UCH-1 (cell line): Measurements from ENCODE around the gene BMPER.

- RRBS, result no CpG with 5 or more reads among the region's 10 CpGs
Measured at GRCh38 chr7:30470283-30470567, 8.4 kb downstream of the NOD1 start.

DNA sequence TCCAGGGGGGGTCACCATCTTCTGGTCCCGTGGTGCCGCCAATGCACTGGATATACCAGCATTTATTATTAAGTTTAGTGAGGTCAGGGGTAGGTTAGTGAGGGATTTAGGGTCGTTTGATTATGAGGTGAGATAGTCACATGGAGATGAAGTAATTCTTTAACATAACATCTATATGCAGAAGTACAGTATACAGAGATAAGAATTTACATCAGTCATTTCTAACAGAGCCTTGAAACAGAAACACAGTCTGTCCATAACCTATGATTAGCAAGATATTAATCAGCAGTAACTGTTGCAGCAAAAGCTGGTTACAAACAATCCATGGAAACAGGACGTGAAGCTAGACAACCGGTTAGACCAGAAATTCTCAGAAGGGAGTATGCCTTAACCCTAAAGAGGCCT lies 4.5 kb upstream of the GGCT start:
- RRBS, result no CpG with 5 or more reads among the region's 5 CpGs

GRCh38 chr7:30642031-30643216 lies 39.8 kb downstream of the CRHR2 start:
- RRBS, result no CpG with 5 or more reads among the region's 42 CpGs

DNA sequence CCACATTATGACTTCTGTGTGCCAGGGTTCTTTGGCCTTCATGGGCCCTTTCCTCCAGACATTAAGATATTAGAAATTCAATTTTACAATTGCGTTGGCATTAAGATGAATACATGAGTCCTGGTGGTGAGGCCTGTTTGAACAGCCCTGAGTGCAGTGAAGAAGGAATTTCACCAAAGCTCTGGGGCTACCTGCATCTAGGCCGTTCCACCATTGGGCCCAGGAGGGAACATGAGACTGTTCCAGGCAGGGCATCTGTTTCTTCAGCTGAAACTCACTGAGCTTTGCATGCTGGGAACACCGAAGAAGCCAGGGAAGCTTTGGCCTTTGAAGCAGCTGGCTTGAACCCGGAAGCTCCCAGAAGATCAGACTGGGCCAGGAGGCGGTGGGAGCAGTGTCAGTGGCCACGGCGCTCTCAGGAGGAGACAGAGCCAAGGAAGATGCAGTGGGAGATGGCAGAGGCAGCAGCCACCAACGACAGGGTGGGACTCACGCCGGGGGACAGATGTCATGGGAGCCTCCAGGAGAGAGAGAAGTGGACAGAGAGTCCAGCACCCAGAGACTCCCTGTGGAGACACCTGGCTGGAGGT lies 6.7 kb upstream of the AQP1 start:
- RRBS, result no CpG with 5 or more reads among the region's 10 CpGs

- RRBS, result no CpG with 5 or more reads among the region's 8 CpGs
Measured at GRCh38 chr7:30914185-30914512, 2.5 kb downstream of the AQP1 start.

DNA sequence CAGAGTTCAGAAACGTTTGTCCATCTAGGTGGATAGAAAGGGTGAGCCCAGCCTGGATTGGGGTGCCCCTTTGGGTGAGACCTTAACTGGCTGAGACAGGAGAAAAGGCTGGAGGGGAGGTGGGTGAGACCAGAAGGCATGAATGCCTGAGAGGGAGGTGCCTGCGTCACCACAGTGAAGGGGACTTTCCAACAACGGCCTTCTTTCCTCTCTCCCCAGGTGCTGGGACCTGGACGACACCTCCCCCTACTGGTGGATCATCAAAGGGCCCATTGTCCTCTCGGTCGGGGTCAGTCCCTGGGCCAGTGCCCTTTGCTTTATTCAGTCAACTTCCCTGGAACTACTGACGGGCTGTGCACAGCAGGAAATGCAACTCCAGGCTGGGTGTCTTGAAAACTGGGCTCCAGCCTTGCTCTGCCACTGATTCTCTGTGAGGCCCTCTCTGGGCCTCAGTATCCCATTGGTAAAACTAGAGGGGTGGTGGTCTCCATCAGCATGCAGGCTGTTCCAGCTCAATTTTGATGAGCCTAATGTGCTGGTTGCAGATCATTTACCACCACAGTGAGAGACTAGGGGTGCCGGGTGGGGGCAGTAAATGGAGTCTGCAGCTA lies 11.1 kb downstream of the GHRHR start:
- RRBS, result no CpG with 5 or more reads among the region's 8 CpGs

DNA sequence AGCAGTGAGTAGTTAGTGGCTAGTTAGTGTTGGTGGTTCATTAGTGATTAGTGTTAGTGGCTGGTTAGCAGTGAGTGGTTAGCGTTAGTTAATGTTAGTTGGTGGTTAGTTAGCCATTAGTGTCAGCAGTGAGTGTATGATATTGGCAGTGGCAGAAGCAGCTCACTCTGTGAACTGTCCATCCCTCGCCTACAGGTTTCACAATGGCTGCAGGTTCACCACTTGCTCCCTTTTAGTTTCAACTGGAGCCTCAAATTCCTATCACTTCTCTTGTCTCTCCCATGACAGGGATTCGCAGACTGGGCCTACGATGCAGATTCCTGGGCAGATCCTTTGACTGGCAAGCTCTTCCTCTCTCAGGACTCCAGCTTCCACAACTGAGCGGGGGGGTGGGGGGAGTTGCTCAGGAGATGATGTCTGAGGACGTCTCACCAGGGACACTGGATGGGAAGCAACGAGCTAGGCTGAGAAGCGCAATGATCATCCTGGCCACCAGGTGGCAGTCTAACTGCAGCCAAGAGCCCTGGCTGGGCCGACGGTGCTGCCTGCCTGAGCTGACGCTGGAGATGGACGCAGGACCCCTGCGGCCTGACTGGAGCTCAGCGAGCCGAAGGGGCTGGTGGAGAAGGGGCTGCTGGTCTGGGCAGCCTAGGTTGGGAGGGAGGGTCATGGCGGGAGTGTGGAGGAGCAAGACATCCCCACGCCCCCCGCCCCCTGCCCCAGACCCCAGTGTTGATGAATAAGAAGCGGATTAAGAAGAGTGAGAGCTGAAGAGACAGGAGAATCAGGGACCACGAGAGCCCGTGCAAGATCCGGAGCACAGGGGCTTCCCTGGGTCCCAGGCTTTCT lies 19.8 kb downstream of the GHRHR start:
- RRBS, result 7% methylated on average over 1 of the region's 22 CpGs

- RRBS, result no CpG with 5 or more reads among the region's 7 CpGs
Measured at GRCh38 chr7:31695026-31695354, 8.0 kb downstream of the PPP1R17 start.

DNA sequence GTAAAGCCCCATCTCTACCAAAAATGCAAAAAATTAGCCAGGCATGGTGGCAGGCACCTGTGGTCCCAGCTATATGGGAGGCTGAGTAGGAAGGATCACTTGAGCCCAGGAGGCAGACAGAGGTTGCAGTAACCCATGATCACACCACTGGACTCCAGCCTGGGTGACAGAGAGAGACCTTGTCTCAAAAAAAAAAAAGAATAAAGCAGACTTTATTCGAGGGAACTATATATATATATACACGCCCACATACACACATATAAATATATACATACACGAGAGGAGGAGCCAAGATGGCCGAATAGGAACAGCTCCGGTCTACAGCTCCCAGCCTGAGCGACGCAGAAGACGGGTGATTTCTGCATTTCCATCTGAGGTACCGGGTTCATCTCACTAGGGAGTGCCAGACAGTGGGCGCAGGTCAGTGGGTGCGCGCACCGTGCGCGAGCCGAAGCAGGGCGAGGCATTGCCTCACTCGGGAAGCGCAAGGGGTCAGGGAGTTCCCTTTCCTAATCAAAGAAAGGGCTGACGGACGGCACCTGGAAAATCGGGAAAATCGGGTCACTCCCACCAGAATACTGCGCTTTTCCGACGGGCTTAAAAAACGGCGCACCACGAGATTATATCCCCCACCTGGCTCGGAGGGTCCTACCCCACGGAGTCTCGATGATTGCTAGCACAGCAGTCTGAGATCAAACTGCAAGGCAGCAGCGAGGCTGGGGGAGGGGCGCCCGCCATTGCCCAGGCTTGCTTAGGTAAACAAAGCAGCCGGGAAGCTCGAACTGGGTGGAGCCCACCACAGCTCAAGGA lies 25.7 kb downstream of the LSM5 start:
- RRBS, result no CpG with 5 or more reads among the region's 37 CpGs

DNA sequence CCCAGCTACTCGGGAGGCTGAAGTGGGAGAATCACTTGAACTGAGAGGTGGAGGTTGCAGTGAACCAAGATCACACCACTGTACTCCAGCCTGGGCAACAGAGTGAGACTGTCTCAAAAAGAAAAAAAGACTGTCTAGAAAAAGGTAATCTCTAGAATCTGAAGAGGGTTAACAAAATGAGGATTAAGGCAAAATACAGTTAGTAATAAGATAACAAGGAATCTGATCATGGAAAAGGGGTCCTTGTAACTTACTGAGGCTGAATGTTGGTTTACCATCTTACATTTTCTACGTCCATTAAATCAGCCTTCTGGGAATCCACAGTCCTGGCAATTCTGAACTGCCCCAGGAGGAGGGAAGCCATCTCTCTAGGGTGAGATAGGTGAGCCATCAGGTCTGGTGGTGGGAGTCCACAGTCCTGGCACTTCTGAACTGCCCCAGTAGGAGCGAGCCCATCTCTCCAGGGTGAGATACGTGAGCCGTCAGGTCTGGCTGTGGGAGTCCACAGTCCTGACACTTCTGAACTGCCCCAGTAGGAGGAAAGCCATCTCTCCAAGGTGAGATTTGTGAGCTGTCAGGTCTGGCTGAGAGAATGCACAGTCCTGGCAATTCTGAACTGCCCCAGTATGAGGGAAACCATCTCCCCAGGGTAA lies 14.6 kb downstream of the AVL9 start:
- RRBS, result no CpG with 5 or more reads among the region's 5 CpGs

- RRBS, result no CpG with 5 or more reads among the region's 3 CpGs
Measured at GRCh38 chr7:32511098-32511574, 15.8 kb downstream of the AVL9 start.

- RRBS, result no CpG with 5 or more reads among the region's 9 CpGs
Measured at GRCh38 chr7:32524075-32524666, 28.9 kb downstream of the AVL9 start.

DNA sequence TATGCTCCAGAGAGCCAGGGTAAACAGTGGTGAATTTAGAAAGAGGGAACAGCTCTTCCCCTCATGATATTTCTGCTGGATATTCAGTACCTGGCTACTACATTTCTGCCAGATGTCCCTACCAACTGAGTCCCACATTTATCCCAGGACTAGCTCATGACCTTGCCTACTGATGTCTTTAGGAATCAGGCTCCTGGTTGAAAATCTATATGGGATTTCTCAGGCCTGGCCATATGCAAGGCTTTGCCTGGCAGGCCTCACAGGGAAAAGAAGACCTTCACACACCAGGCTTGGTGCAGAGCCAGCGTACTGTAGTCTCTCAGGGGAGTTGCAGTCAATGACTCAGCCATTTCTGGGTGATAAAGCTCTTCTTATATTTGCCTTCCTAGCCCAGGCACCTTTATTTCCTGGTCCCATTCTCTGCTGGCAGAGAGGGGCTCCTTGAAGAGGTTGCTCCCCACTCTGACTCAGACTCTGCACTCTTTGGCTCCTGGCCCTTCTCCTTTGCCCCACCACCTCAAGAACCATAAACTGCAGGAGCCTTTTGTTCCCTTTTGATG lies 173.8 kb downstream of the AVL9 start:
- RRBS, result no CpG with 5 or more reads among the region's 1 CpG

DNA sequence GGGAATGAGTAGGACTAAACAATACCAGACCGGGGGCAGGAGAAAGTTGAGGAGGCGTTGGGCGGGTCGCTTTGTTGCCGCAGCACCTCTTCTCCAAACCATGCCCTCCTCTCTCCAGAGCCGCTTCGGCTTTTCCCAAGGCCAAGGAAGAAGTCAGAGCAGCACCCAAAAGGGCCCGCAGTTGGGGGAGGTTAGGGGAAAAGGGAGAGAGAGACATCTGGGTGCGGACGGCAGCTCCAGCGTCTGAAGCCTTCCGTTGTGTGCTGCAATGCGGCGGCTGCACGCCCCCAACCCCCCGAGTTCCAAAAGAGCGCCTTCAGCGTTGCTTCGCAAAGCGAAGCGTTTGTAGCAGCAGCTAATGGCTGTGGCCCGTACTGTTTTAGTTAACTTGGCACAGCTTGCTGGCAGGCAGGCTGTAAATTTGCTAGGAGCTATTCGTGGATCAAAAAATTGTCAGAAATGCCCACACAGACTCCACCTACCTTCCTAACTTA lies 949 bp upstream of the KBTBD2 start:
- RRBS, result no CpG with 5 or more reads among the region's 23 CpGs

GRCh38 chr7:32992943-32993209 lies 35.6 kb downstream of the FKBP9 start:
- RRBS, result no CpG with 5 or more reads among the region's 2 CpGs

GRCh38 chr7:33351673-33352073 lies 222.3 kb downstream of the BBS9 start:
- RRBS, result no CpG with 5 or more reads among the region's 8 CpGs

GRCh38 chr7:33733743-33734375 lies 171.5 kb upstream of the BMPER start:
- RRBS, result no CpG with 5 or more reads among the region's 13 CpGs

DNA sequence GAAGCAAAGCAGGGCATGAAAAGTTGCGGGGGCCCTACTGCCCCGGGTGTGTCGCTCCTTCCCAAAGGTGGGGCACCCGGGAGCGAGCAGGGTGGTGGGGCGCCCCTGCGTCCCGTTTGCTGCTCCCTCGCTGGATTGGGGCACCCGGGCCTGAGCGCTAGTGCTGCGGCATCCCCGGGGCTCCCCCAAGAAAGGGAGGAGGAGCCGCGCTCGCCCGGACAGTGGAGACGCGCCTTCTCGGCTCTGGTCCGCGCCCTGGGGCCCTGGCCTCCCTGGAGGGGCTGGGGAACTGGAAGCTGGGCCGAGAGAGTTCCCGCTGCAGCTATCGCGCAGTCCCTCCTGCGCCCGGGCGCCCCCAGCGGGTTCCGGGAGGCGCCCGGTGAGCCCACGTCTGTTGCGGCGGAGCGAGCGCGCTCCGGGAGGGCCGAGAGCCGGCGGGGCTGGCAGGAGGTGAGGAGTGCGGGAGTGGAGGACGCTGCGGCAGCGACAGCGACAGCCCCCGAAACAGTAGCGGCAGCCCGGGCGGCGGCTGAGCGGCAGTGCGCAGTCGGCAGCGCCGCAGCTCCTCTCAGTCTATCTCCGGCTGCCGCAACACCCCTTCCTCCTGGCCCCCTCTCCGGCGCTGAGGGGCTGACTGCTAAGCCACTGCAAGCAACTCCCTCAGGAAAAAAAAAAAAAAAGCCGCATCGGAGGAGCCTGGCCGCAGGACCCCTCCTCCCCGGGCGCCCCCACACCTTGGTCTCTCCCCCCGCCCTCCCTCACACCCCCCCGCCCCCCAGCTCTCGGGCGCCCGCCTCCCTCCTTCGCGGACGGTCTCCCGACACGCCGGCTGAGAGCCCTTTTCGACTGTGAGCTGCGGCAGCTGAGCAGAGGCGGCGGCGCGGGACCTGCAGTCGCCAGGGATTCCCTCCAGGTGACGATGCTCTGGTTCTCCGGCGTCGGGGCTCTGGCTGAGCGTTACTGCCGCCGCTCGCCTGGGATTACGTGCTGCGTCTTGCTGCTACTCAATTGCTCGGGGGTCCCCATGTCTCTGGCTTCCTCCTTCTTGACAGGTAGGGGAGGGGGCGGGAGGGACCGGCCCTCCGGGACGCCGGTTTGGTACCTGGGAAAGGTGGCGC lies at the start of gene BMPER:
TSS of gene BMPER (plus strand) at position 845 of the 1,118 bp plus-strand sequence.
- RRBS, result 7% methylated on average over 44 of the region's 102 CpGs

DNA sequence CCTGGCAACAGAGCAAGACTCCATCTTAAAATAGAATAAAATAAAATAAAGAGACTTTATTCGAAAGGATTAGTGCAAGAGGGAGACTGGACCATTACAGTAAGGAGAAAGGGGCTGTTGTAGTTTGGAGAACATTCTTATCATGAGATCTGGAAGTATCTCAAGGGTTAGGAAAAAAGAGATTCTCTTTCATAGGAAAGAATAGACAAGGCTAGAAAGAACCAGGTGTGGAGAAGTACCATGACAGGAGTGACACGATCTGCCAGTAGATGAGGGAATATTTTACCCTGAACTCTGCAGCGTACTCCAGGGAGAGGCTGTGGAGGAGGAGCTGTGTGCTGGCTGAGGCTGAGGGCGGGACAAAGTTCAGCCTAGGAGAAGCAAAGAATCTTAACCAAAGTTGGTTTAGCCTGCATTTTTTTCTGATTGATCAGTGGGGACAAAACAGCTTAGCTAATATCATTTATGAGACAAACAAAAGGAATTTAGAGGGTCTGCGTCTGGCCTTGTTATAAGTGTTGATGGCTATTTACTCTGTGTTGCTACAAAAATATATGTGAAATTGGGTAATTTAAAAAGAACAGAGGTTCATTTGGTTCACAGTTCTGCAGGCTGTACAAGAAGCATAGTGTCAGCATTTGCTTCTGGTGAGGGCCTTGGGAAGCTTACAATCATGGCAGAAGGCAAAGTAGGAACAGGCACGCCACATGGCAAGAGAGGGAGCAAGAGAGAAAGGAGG lies 5.2 kb upstream of the NPSR1 start:
- RRBS, result no CpG with 5 or more reads among the region's 6 CpGs

- RRBS, result no CpG with 5 or more reads among the region's 10 CpGs
Measured at GRCh38 chr7:34938988-34939598, 98.2 kb downstream of the DPY19L1 start.